ENCODE data around the gene PSEN2.

DNA sequence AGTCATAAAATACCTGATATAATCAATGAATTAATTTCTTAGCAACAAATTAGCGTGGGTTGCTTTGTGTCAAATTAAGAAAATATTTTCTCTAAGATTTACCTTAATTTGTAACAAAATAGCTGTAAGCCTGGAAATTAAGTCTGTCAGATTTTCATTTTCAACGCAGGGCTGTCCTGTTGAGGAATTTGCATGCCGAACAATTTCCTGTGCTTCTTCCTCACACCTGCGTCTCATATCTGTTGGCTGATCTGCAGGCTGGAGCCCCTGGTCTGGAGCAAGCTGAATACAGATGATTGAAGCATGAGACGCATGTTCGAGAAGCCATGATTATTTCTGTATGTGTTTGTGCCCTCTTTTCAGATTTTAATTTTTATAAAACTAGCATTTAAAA lies 9.8 kb downstream of the MIXL1 start:
- PRO-cap, result no peak

GRCh38 chr1:226425635-226426074 lies 17.8 kb upstream of the PARP1 start:
- PRO-cap, result no peak

GRCh38 chr1:226464146-226464678 lies 56.3 kb upstream of the PARP1 start:
- PRO-cap, result no peak

- PRO-cap, result no peak
Observed at GRCh38 chr1:226696772-226697737, 42.0 kb downstream of the ITPKB start.

DNA sequence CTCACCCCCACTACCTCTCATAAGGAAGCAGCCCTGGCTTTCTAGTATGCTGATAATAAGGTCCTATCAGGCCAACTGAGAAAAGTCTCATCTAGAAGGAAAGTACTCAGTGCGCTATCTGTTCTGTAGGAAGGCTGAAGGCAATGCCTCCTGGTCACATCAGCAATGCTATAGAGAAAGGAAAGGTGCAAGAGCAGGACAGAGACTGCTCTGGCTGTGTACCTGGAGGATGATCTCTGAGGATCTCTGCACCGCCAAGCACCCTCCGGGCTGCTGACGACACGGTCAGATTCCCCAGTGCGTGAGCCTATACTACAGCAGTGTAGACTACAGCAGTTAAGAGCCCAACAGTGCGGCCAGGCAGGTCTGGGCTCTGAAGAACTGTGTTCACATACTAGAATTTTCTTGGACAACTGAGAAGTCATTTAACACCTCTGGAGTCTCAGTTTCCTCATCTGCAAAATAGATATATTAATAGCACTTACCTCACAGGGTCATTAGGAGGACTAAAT lies 40.0 kb downstream of the ITPKB start:
- PRO-cap, result no peak

DNA sequence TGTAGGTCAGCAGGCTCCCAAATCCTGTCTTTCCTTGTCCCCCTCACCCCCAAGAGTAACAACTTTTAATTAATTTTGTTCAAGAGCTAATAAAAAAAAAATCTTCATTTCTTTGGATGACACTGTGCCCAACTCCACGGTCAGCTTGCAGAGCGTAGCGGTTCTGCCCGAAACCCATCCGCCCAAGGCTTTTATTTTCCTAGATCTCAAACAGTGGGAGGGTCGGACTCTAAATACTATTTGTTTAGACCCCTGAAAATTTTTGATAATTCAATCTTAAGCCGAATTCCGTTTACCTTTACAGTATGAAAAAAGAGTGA lies 35.3 kb downstream of the ITPKB start:
- PRO-cap, result no peak

DNA sequence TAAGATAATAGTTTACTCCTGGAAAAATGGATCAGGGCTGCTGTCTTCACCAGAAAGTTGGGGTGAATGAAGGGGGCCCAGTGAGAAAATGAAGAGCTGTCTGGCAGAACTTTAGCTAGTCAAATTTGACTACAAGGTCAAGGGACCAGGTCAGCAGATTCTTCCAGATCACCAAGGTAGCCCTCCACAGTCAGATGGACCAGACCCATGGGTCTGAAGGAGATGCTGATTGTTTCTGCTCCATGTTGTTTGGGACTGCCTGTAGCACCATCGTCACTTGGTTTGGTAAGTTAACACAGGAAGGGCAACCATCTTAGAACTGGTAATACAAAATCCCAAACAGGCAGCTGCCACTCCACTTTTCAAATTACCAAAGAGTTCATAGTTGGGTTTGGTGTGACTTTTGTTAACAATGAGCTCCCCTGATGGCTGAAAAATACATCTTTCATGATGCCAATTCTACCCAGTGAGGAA lies 9.0 kb downstream of the ITPKB start:
- PRO-cap, result no peak

- PRO-cap, result no peak
Observed at GRCh38 chr1:226730470-226731344, 8.4 kb downstream of the ITPKB start.

- PRO-cap, result no peak
Observed at GRCh38 chr1:226732592-226733194, 6.4 kb downstream of the ITPKB start.

- PRO-cap, result no peak
Observed at GRCh38 chr1:226779486-226779924, 40.4 kb upstream of the ITPKB start.

- PRO-cap, result no peak
Observed at GRCh38 chr1:226814649-226814998, 55.8 kb upstream of the PSEN2 start.

GRCh38 chr1:226870175-226870688 lies at the start of gene PSEN2:
Gene PSEN2, plus strand, starts transcription at chr1:226870616.
- PRO-cap, result no peak

DNA sequence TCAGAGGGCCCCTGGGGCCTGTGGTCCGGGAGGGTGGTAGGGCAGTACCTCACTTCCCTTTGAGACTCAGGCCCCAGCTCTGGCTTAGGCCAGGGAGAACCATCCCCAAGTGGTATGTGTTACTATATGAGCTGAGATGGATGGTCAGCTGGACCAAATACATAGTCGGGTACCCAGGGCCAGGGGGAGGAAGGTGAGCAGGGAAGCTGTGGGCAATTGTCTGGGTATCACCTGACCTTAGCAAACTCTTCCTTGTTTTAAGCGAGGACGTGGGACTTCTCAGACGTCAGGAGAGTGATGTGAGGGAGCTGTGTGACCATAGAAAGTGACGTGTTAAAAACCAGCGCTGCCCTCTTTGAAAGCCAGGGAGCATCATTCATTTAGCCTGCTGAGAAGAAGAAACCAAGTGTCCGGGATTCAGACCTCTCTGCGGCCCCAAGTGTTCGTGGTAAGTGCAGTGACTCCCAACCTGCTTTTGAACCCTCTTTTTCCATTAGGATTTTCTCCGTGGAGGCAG lies 4.7 kb downstream of the PSEN2 start:
- PRO-cap, result no peak

DNA sequence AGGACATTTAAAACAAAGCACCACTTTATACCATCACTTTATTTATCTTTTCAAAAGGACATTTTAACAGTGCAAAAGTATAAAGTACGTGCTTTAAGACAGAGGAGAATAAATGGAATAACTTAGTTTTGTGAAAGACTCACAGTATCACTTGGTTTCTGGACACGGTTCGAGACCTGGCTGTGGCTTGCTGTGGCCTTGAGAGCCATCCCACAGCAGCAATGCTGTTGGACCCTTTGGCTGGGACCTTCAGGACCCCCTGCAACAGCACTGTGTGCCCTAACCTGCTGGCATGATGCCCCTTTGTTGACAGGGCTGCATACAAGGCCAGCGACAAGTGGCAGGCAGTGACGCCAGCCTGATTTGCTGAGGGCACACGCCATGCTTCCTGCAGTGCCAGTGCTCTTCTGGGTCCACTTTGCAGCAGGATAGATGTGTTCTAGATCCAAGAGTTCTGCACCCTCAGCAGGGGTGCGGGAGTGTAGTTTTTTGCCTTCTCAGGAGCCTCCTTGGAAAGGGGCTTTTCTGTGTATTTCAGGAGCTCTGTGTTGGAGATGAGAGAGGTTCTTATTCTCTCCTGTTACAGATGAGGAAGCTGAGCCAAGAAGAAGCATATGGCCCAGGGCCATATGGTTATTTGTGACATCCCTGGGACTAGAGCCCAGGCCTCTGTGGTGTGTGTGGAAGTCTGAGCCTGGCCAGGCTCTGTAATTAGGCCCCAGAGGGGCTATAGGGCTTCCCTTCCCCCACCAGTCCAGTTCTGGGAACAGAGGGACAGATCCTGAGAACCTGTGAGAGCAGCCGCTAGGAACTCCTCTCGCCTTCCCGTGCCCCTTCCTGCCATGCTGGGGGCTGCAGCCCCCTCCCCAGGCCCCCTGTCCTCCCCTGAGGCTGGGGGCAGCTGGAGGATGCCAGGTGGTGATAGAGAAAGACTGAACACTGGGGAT lies 33.0 kb downstream of the COQ8A start:
- PRO-cap, result no peak

DNA sequence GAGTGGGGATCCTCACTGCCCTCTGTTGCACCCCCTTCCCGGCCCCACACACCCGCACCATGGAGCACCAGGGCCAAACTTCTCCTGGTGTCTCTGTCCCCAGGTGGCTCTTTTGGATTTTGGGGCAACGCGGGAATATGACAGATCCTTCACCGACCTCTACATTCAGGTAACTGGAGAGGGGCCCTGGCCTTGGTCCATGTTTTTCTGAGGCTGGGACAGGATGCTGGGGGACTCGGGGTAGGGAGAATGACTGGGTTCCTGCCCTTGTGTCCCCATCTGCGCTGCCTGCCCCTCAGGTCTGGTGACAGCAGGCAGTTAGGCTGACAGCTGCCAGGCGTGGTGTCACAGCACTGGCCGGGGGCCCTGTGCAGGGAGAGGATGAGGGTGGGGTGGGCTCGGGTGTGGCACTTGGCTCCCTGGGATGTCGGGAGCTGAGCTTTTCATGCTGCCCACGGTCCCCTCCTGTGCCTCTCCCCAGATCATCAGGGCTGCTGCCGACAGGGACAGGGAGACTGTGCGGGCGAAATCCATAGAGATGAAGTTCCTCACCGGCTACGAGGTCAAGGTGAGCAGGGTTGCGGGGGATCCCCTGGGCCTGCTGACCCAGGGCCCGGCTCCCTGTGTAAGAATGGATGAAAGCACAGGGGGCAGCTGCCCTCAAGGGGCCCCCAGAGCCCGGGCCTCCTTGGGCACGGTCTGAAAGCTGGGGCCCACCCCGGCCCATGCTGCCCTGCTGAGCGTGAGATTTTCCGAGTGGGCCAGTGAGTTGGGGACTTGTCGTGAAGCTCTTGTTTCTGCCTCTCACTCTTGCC lies 44.9 kb downstream of the COQ8A start:
- PRO-cap, result no peak

DNA sequence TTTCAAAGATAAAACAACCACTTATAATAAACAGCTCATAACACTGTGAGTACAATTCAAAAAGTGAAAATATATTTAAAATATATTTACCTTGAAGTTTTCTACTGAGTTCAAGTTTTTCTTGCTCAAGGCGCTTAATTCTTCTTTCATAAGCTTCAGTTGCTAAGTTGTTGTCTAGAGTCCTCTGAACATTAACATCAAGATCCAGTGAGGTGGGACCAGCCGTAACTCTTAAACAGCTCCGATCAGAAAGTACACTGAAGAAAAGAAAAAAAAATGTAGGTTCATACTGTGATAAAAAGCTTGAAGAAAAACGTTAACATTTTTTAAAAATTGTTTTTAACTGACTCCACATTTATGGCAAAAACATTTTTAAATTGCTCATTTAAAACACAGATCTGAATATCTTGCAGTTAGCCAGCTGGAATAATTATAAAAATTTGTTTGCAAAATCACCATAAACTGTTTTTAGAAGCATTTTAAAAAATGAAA lies 178.8 kb downstream of the CDC42BPA start:
- PRO-cap, result no peak

DNA sequence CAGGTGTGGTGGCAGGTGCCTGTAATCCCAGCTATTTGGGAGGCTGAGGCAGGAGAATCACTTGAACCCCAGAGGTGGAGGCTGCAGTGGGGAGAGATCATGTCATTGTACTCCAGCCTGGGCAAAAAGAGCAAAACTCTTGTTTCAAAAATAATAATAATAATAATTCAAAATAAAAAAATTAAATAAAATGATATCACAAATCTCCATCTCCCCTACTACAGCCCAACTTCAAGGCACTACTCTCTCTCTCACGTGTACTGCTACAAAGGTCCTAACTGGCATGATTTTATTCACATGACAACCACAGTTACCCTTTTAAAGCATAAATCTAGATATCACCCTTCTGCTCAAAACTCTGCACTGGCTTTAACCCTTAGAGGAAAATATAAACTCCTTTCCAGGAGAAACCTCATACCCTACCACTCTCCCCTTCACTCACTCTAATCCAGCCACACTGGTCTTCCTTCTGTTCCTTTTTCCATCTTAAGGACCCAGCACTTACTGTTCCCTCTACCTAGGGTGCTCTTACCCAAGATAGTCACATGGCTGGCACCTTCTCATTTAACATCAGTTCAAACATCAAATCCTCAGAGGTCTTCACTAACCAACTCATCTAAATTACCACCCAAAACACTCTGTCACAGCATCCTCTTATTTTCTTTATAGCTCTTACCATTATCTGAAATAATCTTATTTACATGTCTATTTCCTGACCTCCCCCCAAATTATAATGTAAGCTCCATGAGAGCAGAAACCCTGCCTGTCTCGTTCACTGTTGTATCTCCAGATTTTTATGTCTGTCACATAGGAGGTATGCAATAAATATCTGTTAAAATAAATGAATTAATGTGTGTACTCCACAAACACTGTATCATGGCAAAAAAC lies 29.2 kb downstream of the CDC42BPA start:
- PRO-cap, result no peak

DNA sequence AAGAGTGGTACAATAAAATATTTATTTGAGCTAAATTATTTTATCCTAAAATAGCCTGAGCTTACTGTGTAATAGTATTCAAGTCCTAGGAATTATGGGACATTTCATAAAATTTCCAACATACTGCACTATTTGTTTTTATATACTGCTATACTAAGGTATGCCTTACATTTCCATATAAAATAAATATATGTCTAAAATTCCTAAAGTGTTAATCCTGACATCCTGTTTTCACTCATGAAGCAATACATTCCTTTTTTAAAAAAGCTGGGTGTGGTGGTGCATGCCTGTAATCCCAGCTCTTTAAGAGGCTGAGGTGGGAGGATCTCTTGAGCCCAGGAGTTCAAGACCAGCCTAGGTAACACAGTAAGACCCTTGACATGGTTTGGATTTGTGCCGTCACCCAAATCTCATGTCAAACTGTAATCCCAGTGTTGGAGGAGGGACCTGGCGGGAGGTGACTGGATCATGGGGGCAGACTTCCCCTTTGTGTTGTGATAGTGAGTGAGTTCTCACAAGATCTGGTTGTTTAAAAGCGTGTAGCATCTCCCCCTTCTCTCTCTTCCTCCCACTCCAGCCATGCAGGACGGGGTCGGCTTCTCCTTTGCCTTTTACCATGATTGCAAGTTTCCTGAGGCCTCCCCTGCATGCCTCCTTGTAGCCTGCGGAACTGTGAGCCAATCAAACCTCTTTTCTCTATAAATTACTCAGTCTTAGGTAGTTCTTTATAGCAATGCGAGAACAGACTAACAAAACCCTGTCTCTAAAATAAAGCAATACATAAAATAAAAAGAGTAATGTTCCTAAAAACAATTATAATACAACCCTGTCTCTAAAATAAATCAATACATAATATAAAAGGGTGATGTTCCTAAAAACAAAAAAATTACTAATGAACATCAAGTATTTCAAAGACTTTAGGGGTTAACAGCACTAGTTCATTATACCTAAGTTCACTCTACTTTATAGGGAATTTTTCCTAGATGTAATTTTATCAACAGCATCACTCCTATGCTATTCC lies 5.7 kb downstream of the CDC42BPA start:
- PRO-cap, result no peak

DNA sequence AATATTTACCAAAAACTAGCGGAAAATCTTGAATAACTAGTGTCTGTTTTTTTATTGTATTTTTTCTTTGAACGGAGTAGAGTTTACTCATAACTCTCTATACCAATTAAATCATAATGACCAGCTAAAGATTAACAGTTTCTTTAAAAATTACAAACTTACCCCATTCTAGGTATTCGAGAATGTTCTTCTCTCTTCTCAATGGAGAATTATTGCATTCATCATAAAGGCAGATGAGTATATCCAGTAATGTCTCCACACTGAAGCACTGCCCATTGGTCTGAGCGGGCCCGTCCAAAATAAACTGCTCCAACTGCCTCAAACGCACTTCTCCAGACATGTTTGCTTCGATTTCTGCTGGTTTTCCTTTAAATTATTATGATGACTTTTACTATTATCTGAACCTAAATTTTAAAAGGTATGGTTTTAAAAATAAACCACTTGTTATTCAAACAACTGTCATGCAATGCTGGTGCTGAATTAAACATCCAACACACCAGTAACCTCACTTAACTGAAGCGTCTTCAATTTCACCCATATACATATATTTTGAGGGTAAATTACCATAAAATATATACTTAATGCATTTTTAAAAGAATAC lies 1.3 kb downstream of the CDC42BPA start:
- PRO-cap, result no peak

- PRO-cap, result no peak
Observed at GRCh38 chr1:227320504-227320928, 2.2 kb upstream of the CDC42BPA start.

Data from ascending aorta (tissue), 1 donor.